AG09309 (cell line): ENCODE measurements around the genes CPXM1 and PTPRA.

GRCh38 chr20:2264698-2265405, 30.9 kb upstream of the TGM3 start:
- RRBS: no CpG with 5 or more reads among the region's 11 CpGs

- RRBS: no CpG with 5 or more reads among the region's 2 CpGs
These were observed 34.3 kb downstream of the TGM3 start for GRCh38 chr20:2330076-2330533.

GRCh38 chr20:2459419-2459641, 11.3 kb downstream of the SNRPB start:
- RRBS: no CpG with 5 or more reads among the region's 3 CpGs

- RRBS: 7% methylated on average over 22 of the region's 42 CpGs
These were observed 22.5 kb downstream of the TMC2 start for GRCh38 chr20:2558771-2559330.

DNA sequence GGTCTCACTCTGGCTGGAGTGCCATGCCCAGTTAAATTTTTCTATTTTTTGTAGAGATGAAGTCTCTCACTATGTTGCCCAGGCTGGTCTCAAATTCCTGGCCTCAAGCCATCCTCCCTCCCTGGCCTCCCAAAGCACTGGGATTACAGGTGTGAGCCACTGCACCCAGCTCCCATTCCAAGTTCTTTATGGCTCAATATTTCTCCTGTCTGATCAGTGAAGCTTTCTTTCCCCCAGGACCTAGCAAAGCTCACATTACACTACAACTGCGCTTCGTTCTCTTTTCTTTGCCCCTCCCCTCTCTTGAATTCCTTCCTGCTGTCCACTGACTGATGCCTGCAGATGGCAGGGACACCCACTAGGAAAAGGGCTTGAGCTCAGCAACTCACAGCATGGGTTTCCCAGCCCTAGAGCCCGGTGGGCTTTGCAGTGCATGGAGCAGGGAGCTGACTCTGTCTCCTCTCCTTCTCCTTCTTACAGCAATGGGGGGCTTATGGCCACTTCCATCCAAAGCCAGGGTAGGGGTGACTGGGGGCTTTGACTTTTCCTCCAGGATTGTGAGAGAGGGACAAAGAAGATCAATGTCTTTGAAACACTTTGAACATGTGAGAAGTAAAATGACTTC, 52.7 kb upstream of the NOP56 start:
- RRBS: no CpG with 5 or more reads among the region's 3 CpGs

GRCh38 chr20:2656903-2657399, 4.5 kb downstream of the NOP56 start:
- RRBS: no CpG with 5 or more reads among the region's 6 CpGs

GRCh38 chr20:2751870-2752942, 48.2 kb downstream of the CPXM1 start:
- RRBS: 4% methylated on average over 83 of the region's 124 CpGs

GRCh38 chr20:2800152-2801090, at the start of gene CPXM1:
CPXM1 (minus strand) TSS chr20:2800627.
- RRBS: 4% methylated on average over 16 of the region's 87 CpGs

- RRBS: no CpG with 5 or more reads among the region's 6 CpGs
These were observed 3.5 kb downstream of the PCED1A start for GRCh38 chr20:2836655-2837610.

- RRBS: no CpG with 5 or more reads among the region's 21 CpGs
These were observed 1.8 kb downstream of the PCED1A start for GRCh38 chr20:2838417-2839203.

DNA sequence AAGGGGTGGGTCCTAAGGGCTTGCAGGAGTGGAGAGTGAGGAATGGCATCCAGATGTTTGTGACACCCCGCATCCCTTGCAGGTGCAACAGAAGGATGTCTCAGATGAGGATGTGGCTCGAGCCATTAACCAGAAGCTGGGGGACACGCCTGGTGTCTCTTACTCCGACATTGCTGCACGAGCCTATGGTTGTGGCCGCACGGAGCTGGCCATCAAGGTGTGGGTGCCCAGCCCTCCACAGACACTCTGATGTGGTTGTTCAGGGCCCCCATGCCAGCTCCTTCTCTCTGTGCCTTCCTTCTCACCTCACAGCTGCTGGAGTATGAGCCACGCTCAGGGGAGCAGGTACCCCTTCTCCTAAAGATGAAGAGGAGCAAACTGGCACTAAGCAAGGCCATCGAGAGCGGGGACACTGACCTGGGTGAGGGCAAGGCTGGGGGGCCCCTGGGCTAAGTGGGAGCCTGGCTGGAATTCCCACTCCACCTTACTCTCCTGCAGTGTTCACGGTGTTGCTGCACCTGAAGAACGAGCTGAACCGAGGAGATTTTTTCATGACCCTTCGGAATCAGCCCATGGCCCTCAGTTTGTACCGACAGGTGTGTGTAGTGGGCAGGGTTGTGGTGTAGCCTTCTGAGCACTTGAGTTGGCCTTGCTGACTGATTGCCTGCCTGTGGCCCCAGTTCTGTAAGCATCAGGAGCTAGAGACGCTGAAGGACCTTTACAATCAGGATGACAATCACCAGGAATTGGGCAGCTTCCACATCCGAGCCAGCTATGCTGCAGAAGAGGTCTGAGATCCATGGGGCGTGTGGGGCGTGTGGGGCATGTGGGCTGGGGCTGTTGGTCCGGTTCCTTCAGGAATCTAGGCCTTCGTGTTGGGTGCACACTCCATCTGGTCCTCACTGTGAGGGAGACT, 9.2 kb upstream of the PTPRA start:
- RRBS: no CpG with 5 or more reads among the region's 21 CpGs

GRCh38 chr20:2873234-2874243, at the start of gene PTPRA:
PTPRA (plus strand) TSS chr20:2873481.
- RRBS: 1% methylated on average over 42 of the region's 112 CpGs

DNA sequence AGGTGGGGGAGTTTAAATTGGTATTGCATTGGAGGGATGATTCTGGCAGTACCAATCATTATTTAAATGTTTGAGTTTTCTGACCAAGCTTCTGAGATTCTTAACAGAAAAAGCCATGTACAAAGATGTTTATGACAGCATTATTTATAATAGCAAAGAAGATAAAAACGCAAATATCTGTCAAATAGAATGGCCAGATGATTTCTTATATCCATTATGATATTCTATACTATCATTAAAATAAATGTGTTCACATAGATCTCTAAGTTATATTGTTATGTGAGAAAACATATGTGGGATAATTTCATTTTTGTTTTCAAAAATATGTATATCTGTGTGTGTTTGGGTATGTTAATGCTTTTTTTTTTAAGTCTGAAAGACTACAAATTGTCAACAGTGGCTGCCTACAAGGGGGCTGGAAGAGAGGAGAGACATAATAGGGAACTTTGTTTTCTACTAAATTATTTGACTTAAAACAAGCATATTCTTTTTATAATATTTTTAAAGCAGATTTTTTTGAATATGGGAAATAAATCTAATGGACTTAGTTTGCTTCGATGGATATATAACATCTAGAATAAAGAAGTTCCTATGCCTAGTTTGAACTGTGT, 46.5 kb upstream of the GNRH2 start:
- RRBS: no CpG with 5 or more reads among the region's 2 CpGs

- RRBS: 53% methylated on average over 5 of the region's 13 CpGs
These were observed 382 bp upstream of the OXT start for GRCh38 chr20:3070962-3071513.

DNA sequence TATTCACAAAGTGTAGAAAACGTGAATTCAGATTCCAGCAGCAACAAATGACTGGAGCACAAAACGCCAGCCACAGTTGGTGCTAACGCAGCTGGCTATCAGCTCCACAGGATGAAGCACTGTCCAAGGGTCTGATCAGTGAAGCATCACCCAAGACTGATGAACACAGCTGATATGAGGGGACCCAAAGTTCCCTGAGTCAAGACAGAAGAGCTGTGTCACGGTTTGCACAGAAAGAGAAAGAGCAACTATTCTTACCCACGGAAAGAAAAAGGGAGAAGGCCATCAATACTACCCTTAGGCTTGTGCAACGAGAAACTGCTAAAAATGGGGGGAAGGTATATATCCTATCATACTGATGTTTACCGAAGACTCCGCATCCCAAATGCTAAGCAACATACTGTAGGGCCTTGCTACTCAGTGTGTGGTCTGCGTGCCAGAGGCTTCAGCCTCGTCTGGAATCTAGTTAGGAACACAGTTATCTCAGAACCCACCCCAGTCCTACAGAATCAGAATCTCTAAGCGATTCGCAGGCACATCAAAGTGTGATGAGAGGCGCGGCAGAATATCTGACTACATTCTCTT, 689 bp downstream of the FASTKD5 start:
- RRBS: no CpG with 5 or more reads among the region's 14 CpGs

DNA sequence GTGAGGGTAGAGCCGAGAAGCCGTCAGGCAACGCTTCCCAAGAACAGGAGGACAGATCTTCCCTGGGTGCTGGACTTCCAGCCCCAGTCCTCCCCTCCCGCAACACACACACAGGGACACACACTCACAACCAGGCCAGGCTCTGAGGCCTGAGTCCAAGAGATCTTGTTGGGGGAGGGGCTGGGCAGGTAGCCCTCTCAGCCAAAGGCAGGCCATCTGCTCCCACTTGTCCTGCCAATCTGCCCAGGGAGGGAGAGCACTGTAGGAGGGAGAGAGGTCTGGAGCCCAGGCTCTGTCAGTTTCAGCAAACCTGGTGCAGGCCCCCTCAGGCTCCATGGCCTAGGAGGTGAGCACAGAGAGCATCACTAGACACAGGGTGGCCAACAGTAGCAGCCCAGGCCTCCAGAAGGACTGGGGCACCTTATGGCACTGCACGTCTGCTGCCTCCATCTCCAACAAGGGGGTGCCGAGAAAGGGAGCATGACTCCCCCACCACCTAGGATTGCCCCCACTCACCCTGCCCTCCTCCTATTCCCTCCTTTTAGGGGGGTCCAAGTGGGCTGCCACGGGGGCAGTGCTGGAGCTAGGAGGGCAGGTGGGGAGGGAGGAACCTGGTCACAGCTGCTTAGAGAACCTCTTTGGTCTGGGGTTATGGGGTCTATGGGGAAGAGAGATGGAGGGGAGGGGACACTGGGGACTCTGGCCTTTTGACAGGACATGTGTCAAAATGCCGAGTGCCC, 4.2 kb upstream of the FASTKD5 start:
- RRBS: no CpG with 5 or more reads among the region's 8 CpGs

GRCh38 chr20:3165477-3166007, 5.9 kb upstream of the FASTKD5 start:
- RRBS: 73% methylated on average over 6 of the region's 33 CpGs

DNA sequence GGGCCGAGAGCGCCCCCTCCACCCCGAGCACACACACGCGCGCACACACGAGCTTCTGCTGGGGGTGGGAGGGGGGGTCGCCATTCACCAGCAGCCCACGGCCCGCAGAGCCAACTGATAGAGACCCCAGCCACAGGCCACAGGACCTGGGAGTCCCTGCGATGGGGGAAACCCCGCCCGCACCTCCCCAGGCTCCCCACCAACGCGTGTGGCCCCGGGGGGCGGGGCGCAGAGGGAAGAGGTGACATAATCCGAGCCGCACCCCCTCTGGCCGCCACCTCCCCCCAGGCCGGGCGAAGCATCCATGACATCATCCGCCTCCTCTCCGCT, 396 bp downstream of the LZTS3 start:
- RRBS: 2% methylated on average over 8 of the region's 25 CpGs

- RRBS: no CpG with 5 or more reads among the region's 2 CpGs
These were observed 76.1 kb upstream of the SLC4A11 start for GRCh38 chr20:3314935-3315591.

DNA sequence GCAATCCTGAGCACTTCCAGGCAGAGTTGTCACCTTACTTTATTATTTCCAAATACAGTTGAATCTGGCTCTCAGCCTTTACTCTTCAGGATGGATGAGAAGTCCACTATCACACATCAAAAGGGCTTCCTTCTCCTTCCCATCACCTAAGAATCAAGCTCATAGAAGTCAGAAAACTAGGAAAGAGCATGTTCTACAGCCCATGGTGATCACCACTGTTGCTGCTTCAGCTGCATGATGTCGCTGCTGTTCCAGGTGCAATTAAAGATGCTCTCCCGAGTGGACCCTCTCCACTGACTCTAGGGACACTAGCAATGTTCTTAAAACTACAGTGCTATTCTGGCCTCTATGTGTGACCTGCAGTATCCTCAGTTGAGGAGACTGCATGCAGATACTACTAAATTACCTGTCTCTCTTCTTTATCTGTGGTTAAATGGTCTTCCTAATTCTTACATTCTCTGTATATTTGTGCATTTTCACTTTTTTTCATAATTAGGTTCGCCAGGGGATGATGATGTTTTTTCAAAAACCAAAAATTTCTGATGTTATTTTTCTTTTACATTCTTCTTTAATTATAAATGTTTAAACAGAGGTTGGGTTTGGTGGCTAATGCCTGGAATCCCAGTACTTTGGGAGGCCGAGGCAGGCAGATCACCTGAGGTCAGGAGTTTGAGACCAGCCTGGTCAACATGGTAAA, 52.6 kb downstream of the DNAAF9 start:
- RRBS: no CpG with 5 or more reads among the region's 4 CpGs